Mesenchymal stem cell of the bone marrow (primary cell): ENCODE measurements around the gene DNAJC6.

DNA sequence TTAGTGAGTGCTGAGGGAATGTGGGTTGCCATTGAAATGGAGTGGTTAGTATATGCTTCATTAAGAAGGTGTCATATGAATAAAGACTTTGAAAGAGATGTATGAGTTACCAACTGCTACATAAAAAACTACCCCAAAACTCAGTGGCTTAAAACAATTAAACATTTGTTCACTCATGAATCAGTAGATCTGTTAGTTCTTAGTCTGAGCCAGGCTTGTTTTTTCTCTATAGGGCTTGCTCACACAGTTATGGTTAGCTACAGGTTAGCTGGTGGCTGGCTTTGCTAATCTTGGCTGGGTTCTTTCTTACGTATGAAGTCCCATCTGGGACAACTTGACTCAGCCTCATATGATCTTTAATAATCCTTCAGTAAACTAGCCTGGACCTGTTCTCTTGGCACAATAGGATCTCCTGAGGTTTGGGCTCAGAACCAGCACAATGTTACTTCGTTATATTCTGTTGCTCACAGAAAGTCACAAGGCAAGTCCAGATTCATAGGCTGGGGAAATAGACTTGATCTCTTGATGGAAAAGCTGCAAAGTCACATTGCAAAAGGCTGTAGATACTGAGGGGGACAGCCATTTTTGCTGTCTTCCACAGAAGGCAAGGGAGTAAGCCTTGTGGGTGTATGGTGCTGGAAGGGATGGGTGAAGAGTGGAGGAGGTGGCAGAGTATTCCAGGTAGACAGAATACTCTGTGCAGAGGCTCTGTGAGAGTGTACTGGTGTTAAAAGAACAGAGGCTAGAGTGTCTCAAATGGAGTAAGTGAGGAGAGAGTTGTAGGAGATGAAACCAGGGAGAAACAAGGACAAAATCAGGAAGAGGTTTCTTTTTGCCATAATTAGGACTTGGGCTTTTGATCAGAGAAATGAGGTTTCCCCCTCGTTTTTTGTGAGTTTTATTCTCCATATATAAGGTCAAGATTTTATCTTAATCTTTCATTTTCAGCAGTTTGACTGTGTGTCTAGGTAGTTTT, 24.4 kb downstream of the EFCAB7 start:
- CAGE, long polyA plus RNA: no peak

GRCh38 chr1:63808233-63808863, 34.5 kb downstream of the ROR1 start:
- CAGE, long polyA plus RNA: no peak

DNA sequence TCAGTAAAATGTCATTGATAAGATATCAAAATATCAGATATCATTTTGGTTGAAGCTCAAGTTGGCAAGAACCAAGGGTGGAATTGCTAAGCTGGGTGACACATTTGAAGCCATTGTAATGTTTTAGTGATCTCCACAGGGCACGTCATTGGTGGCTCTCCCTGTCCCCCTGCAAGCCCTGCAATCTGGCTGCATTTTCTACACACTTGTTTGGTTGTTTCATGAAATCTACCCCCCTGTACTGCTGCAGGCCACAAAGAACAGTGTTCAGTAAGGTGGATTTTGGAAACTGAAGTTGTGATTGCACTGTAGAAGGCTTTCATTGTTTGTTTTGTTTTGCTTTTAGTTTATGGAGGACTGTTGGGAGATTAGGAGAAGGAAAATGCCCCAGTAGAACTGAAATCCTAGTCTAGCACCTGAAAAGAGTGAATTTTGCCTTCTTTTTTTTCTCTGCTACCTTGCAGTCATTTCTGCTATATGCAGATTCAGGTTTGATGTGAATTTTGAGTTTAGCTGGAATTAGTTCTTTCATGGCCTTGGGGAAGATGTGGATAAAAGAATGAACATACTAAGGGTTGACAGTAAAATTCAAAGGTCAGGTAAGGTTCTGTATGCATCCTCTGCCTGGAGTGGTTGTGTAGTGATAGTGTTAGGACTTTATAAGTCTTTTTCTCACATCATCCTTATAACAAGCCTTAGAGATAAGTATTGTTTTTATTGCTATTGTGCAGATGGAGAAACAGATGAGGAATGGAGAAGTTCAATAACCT, 46.5 kb downstream of the ROR1 start:
- CAGE, long polyA plus RNA: no peak

DNA sequence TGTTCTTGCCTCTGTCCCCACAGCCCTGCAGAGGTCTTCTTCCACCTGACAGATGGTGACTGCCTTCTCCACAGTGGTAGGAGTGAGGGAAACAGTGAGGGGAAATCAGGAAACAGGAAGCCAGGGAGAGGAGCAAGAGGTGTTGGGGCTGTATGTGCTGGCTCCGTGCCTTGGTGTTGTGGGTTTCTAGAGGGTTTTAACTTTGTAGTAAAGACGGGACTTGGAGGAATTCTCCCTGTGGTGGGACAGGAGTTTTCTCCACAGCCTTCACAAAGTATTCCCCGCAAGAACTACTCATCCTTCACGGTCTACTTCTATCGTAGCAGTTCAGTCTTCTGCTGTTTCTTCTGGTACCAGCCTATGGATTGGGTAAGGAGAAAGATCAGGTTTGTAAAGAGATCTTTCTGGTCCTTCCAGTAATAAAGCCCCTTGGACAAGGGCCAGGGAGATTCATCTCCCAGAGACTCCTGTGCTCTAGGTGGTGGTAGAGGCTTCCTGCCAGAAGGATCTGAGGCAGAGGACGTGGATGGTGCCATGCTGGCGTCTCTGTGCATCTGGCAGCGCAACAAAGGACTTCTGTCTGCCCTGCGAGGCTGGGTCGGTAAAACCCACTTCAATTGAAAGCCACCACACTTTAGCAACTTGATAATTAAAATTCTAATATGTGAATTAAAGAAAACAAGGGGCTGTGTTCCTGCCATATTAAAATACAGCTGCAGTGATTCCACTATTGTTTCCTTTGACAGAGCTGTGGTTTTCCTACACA, 73.4 kb downstream of the ROR1 start:
- CAGE, long polyA plus RNA: no peak

GRCh38 chr1:63893969-63894631, 120.3 kb downstream of the ROR1 start:
- CAGE, long polyA plus RNA: no peak

DNA sequence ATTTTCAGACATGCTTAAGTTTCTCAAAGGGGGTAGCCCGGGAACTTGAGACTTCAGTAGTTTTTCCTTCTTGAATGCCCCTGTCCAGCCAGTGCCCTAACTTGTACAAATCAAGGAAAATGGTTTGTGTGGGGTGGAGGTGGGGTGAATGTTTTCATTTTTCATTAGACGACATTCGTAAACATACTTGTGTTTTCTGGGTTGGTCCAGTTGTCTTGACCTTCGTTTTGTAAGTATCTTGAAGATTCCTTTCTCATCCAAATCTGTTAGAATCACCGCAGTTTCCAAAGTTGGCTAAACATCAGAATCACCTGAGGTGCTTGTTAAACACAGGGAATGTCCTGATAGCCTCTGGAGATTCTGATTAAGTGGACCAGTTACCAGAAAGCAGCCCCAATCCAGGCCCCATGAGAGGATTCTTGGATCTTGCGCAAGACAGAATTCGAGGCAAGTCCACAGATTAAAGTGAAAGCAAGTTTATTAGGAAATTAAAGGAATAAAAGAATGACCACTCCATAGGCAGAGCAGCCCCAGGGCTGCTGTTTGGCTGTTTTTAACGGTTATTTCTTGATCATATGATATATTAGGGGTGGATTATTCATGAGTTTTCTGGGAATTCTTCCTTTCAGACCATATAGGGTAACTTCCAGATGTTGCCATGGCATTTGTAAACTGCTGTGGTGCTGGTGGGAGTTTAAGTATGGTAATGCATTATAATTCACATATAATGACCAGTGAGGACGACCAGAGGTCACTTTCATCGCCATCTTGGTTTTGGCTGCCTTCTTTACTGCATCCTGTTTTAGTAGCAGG, 176.1 kb downstream of the ROR1 start:
- CAGE, long polyA plus RNA: no peak

GRCh38 chr1:64745605-64746321, 888 bp downstream of the RAVER2 start:
- CAGE, long polyA plus RNA: no peak

DNA sequence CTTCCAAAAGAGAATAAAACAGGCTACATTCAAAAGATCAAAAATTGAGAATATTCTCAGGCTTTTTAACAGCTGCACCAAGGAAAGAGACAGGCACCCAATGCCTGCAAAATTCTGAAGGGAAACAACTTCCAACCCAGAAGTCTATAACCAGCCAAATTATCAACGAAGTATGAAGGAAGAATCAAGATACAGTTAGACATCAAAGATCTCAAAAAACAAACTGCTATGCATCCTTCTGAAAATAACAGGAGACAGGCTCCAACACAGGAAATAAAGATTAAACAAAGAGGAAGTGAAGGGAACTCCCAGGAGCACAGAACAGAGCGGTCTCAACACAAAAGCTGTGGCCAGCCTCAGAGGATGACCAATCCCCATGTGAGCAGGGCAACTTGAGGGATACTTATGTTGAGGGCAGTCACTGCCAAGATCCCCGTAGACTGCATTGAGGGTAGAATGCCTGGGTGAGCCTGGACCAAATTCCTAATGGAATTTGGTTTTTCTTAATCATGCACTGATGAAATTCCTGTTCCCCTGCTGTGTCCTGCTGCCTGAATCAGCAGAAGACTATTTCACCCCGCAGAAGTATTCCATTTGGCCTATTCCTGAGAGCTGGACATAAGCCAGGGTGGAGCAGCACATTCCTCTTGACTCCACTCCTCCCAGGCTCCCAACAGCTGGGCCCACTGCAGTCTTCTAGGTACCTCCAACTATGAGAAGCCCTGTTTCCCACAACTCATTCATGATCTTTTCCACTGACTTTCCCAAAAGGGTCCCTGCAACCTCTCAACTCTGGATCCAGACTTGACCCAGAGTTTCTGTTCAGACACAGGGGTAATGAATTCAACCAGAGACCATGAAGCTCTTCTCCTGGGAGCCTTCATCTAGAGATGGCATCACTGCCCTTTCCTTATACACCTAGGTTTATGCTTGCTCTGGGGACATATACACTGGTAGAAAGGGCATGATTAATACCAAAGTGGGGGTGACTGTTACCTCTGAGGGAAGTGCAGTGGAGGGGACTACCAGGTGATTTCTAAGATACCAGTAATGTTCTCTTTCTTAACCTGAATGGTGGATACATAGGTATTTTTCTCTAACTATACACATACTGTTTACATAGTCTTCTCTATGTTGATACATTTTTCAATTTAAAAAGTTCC, 48.8 kb downstream of the JAK1 start:
- CAGE, long polyA plus RNA: no peak

DNA sequence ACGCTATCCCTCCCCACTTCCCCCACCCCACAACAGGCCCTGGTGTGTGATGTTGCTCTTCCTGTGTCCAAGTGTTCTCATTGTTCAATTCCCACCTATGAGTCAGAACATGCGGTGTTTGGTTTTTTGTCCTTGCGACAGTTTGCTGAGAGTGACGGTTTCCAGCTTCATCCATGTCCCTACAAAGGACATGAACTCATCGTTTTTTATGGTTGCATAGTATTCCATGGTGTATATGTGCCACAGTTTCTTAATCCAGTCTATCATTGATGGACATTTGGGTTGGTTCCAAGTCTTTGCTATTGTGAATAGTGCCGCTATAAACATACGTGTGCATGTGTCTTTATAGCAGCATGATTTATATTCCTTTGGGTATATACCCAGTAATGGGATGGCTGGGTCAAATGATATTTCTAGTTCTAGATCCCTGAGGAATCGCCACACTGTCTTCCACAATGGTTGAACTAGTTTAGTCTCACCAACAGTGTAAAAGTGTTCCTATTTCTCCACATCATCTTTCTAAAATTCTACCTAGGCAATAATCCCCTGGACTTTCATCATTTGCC, 47.1 kb downstream of the JAK1 start:
- CAGE, long polyA plus RNA: no peak

- CAGE, long polyA plus RNA: no peak
Measured at GRCh38 chr1:64960328-64961130, 5.8 kb downstream of the JAK1 start.

- CAGE, long polyA plus RNA: no peak
Measured at GRCh38 chr1:65065965-65066681, 81.9 kb upstream of the AK4 start.

GRCh38 chr1:65148369-65148508, 236 bp downstream of the AK4 start:
- CAGE, long polyA plus RNA: no peak

DNA sequence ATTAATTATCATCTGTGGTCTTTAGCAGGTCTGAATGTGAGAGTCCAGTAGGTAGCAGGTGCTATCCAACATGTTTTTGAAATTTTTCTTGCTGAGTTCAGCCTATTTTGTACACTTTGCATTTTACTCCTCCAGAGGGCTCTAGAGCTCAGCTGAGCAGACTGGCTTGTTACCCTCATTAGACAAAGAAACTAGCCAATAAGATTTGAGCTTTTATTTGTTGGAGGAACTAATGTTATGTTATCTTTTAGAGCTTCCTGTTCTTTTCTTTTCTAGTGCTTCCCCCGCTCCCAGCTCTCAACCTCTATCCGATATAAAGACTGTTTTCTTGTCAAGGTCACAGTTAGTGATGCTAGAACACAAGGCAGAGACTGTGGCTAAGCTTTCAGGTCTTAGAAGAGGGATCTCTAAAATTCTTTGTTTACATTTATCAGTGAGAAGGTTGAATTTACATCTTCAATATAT, 67.6 kb downstream of the AK4 start:
- CAGE, long polyA plus RNA: no peak

- CAGE, long polyA plus RNA: no peak
Measured at GRCh38 chr1:65264373-65265077, 44.8 kb upstream of the DNAJC6 start.

DNA sequence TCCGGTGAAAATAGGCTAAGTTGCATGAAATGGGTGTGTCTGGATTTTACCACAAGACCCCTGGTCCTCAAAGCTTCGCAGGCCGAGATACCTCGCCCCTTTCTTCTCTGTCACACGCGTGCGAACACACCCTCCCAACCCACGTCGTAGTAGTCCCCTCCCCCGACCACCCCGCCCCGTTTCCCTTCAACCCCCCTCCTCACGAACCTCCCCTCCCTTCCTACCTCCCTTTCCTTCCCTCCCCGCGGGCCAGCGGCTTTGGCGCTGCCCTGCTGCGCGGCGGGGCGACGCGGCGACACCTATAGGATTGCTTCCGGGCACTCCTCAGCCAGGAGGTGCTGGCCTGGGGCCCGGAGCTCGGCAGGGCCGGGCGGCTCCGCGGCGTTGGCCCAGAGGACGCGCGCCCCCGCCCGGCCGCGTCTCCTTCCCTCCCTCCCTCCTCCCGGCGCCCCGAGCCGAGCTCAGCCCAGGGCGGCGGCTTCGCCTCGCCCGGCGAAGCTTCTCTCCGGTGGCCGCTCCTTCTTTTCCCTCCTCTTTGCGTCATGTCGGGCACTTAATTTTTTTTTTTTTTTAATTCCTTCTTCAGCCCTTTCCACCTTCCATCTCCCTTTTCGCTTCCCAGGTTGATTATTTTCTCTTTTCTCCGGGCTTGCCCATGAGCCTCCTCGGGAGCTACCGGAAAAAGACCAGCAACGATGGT, at the start of gene DNAJC6:
DNAJC6 (plus strand) TSS at position 453 of the 700 bp plus-strand sequence.
- CAGE, long polyA plus RNA: no peak

GRCh38 chr1:65467434-65468056, 47.1 kb downstream of the LEPR start:
- CAGE, long polyA plus RNA: no peak

DNA sequence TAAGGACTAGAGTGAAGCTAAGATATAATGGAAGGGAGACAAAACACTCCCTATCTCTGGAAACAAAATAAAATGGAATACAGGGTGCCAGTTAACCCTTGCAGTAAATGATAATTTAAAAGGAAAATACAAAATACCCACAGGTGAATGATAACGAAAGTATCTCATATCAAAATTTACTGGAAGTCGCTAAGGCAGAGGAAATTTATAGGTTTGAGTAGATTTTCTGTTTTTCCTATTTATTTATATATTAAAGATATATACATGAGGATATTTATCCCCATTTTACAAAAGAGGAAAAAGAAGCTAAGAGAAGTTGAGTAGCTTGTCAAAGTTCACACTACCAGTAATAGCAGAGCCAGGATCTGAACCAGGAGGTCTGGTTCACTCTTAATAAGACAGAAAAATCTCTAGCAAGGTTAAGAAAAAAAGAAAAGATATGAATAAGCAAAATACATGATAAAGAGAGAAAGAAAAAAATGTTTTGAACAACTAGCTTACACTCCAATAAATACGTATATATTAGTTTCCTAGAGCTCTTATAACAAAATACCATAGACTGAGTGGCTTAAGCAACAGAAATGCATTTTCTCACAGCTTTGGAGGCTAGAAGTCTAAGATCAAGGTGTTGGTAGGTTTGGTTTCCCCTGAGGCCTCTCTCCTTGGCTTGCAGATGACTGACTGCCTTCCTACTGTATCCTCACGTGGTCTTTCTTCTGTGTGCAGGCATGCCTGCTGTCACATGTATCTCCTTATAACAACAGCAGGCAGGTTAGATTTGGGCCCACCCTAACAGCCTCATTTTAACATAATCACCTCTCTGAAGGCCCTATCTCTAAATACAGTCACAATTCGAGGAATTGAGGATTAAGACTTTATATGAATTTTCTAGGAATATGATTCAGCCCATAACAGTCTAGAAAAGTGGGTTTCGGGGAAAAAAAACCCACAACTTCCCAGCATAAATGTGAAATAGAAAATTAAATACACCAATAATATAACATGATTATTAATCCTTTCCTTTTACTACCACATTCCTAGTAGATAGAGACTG, 60.3 kb downstream of the LEPR start:
- CAGE, long polyA plus RNA: no peak

DNA sequence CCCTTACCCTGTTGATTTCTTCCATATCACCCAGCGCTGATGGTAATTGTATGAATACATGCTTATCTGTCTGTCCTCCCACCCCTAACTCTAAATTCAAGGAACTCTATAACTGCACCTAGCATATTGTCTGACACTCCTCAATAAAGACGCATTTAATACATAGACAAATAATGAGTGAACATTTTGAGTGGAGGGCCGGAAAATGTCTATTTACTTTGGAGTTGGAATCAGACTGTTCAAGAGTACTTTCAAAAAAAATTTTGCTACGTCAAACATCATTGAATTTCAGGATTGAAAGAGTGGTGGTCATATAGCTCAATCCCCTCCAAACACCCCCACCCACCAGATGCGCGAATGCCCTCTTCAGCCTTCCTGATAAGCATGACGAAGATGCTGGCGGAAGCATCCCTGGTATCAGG, 104.3 kb downstream of the LEPR start:
- CAGE, long polyA plus RNA: no peak

DNA sequence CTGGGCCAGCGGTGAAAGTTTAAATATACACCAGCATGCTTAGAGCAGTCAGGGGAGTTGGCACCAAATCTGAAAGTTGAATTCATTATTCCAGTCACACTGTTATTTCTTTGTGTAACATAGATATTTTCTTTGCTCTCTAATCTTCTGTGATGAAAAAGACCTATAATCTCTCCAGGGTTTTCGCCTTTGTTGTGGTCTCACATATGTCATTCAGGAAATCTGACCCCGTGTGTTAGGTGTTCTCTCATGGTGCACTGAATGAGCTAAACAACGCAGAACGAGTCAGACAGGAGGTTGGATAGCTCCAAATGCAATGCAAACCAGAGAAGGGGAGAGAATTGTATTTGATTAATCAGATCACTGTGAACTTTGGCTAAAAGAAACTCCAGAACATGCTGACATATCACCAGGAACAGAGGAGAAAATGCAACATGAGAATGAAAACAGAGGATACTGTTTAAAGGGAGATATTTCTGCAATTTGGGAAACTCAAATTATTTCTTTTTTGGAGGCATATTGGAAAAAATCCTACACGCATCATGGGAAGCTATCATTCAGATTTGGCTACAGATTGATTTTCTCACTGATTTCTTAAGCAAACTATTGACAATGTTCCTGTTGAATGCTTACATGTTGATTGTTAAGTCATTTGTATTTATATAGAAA, 364.5 kb upstream of the SGIP1 start:
- CAGE, long polyA plus RNA: no peak

DNA sequence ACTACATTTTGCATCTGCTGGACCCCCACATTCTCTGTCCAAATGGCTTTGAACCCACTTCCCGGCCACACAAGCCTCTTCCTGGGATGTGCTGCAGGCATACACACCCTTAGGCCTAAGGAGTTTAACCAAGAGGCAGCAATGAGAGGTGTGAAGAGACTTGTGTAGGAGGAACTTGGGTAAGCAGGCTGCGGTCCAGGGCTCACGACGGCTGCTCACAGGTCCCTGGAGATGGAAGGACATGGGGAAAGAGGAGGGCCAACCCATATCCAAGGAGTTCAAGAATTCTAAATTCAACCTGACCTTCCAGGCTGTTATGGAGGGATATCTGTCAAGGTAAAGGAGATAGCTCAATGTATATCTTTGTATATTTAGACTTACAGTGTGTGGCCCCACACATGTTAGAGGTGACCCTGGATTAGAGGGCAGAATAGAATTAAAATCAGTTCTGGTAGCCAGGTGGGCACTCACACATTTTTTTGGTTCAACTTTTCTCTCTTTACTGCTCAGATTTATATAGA, 196.6 kb upstream of the SGIP1 start:
- CAGE, long polyA plus RNA: no peak